ENCODE results near the gene KLRF2.

GRCh38 chr12:8709297-8710024, 11.7 kb downstream of the RIMKLB start:
- PRO-cap, result no peak

DNA sequence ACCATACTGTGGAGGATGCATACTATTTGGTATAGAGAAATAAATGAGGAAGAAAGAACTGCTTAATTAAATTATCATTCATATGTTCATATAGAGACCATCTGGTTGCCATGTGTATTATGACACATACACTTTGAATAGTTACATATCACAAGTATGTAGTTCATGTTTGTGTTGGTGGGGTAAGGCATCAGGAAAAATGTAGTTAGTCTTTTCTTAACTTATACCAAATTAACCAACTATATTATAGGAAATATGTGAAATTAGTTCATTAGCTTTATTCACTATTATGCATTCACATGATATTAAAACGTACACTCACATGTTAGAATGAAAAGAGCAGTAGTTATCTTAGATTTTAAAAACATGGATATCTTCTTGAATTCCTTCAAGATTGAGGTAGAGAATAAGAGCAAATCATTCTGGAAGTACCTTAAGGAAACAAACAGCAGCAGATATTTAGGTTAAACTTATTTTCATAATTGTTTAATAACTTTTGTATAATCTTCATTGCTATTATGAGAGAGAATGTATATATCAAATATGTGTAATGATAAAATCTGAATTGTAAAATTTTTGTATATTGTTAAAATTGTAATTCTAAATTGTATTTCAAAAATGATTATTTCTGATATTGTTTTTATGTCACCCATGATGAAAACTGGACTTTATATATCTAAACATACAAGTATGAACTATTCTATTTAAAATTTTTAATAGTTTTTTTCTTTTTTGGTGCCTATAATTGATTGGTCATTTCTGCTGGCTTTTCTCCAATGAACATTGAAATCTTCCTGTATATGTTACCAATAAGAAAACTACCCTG, 46.3 kb upstream of the A2ML1 start:
- PRO-cap, result no peak

GRCh38 chr12:8780106-8780471, 42.3 kb upstream of the A2ML1 start:
- PRO-cap, result no peak

DNA sequence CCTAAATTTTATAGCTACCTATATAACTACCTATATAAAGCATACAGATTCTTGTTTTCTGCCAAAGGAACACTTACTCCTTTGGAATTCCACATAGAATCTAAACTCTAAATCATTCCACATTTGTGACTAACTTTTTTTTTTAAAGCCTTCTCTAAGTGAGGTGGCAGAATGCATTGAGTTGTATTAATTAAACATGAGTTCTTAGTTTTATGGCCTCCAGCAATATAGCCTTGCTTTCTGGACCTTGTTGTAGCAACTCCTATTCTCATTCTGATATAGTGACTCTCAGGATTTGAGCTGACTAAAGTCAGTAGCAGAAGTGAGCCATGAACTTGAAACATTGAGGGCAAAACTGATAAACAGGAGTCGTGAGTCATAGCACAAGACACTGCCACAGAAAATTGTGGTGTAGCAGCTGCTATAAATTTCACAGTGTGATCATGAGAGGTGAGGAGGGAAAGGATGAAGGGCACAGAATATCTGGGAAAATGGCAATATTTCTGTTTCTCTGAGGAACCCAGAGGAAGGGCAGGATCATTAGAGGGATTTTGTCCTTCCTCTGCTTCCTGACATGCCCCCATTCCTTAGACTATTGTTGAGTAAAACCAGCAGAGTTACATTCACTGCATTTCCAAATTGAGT, 7.3 kb downstream of the KLRG1 start:
- PRO-cap, result no peak

DNA sequence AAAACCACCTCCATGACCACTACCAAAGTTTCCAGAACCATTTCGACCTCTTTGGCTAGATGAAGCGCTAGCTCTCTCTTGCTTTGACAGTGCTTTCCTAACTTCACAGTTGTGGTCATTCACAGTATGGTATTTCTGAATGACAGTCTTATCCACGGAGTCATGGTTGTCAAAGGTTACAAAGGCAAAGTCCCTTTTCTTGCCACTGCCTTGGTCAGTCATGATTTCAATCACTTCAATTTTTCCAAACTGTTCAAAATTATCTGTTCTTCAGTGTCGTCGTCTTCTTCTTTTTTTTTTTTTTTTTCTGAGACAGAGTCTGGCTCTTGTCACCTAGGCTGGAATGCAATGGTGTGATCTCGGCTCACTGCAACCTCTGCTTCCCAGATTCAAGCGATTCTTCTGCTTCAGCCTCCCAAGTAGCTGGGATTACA, 38.5 kb downstream of the KLRG1 start:
- PRO-cap, result unidirectional peak, minus-strand start at position 296 of the sequence

GRCh38 chr12:9065357-9065504, 50.5 kb downstream of the A2M start:
- PRO-cap, result no peak

DNA sequence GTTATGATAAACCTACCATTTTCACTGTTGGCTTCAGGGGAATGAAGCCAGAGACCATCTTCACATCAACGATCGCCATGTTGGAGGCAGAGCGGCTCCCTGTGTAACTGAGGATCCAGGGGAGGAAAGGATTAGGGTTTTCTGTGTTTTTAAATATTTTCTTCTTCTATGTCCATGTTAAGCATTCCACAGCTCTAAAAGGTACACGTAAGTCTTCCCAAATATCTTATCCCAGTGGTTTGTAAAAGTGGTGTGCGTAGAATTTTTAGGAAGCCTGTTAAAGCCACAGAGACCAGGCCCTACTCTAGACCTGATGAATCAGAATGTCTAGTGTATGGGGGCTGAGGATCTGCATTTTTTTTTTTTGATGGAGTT, 45.3 kb downstream of the A2M start:
- PRO-cap, result no peak

GRCh38 chr12:9169887-9170612, 38.1 kb downstream of the PZP start:
- PRO-cap, result no peak

GRCh38 chr12:9293510-9293853, 85.3 kb upstream of the PZP start:
- PRO-cap, result no peak

DNA sequence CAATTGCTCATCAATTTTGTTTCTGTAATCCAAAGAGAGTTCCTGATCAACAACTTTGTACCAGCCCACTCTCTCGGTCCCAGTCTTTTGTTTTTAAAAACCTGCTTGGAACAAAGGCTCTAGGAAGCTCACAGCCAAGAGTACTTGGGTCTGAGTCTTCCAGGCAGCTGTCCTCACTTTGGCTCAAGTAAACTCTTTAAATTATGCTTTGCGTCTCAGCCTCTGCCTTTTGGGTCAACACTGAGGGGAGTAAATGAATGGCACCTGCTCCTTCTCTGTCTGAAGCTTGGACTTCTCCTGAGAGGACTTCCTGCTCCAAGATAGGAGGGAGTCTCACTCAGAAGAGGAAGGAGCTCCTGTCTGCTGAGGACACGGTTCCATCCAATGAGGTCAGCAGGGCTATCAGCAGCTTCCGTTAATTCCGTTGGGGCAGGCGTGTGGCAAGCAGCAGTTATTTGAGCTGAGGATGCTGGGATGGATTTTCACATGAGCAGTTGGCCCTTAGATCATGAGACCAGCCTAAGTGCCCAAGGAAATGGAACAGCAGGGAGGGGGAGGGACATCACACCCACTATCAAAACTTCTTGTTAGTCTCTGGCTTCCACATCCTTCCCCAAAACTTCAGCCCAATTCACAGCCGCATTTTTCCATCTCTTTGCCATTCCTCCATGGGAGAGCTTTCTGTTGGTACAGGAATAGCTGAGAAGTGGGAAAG, 158.9 kb upstream of the PZP start:
- PRO-cap, result no peak

GRCh38 chr12:9647787-9648780, 21.4 kb upstream of the CLEC2D start:
- PRO-cap, result bidirectional peak, plus-strand start at chr12:9648125, minus-strand start at chr12:9647988; bidirectional peak, plus-strand start at chr12:9648300, minus-strand start at chr12:9648311; bidirectional peak, plus-strand start at chr12:9648546, minus-strand start at chr12:9648448

DNA sequence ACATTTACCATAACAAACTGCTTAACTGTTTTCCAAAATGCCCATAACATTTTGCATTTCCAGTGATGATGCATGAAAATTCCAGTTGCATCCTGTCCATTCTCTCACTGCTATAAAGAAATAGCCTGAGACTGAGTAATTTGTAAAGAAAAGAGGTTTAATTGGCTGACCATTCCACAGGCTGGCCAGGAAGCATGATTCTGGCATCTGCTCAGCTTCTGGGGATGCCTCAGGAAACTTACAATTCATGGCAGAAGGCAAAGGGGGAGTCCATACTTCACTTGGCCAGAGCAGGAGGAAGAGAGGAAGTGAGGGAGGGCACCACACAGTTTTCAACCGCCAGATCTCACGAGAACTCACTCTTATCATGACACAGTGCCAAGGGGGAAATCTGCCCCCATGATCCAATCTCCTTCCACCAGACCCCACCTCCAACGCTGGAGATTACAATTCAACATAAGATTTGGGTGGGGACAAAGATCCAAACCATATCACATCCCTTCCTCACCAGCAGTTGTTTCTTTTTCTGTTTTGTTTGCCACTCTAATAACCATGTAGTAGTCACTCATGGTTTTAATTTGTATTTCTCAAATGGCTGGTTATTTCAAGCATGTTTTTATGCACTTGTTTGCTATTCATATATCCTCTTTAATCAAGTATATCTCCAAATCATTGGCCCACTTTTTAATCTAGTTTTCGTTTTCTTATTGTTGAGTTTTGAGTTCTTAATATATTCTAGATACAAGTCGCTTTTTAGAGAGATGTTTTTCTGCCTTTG, 18.1 kb upstream of the CLEC2D start:
- PRO-cap, result bidirectional peak, plus-strand start at position 517 of the sequence, minus-strand start at position 305 of the sequence

DNA sequence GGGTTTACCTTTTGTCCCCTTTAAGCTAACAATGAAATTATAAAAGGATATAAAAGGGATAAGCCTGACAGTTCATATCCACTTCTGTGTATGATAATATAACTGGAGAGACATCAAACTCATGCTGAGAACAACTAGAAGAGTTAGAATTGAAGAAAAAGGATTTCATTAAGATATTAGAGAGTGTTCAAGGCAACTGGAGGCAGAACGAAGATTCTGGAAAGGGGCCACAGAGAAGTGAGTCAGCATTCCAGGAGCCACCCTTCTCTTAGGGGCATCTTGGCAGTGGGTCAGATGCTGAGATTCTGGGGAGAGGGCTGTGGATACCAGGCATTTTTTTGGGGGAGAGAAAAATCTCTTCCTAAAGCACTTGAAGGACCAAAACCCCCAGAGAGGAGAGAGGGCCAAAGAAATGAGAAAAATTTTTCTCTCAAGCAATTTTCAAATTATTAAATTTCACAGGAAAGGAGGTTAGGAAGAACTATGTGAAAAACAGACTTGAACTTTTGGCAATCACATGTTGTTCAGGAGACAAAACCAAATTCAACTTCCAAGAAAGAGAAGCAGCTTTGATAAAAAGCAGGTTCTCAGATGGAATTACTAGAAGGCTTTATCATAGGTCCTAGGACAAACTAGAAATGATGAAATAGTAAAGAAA, 1.3 kb upstream of the CLEC2D start:
- PRO-cap, result no peak

- PRO-cap, result no peak
Measured at GRCh38 chr12:9731286-9731787, 29.4 kb downstream of the CD69 start.

- PRO-cap, result no peak
Measured at GRCh38 chr12:9742683-9743140, 18.0 kb downstream of the CD69 start.

DNA sequence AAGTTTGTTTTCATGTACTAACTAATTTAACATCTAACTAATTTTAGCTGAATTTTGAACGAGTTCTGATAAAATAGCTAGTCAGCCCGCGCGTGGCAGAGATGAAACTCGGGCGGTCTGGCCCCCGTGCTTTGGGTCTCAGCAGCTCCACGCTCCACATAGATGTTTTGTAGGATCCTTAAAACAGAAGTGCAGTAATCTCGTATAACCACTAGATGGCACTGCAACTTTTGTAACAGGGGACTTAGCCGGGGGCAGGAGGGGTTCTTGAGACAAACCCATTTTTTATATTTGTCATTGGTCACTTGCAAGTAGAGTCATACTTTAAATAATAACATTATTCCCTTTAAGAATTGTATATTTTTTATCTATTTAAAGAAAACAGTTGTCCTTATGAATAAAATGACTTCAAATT, 10.0 kb downstream of the CD69 start:
- PRO-cap, result no peak

- PRO-cap, result no peak
Measured at GRCh38 chr12:9754890-9755796, 5.6 kb downstream of the CD69 start.

- PRO-cap, result no peak
Measured at GRCh38 chr12:9881212-9881768, at the start of gene KLRF2. KLRF2 (plus strand) TSS chr12:9881489.

DNA sequence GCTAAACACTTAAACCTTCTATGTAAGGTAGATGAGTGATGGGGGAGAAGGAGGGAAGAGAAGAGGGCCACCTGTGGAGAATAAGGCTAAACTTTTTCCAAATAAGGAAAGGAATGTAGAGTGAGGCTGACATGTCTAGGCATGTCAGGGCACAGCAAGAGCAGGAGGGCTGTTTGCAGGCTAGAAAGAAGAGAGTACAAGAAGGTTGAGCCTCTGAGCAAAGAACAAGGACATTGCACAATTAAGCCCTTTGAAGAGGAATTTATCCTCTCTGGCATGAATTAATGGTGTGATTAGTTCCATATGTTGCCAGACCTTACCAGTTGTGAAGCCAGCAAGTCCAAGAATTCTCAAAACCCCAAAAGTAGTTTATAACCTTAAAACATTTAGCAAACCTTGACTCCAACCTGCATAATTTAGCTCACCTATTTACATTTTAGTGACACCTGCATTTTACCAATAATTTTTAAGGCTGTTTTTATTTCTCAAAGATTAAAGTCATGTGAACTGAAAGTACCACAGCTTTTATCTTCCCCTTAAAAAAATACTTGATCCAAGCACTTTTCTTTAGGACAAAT, 20.9 kb downstream of the CLEC2A start:
- PRO-cap, result no peak

DNA sequence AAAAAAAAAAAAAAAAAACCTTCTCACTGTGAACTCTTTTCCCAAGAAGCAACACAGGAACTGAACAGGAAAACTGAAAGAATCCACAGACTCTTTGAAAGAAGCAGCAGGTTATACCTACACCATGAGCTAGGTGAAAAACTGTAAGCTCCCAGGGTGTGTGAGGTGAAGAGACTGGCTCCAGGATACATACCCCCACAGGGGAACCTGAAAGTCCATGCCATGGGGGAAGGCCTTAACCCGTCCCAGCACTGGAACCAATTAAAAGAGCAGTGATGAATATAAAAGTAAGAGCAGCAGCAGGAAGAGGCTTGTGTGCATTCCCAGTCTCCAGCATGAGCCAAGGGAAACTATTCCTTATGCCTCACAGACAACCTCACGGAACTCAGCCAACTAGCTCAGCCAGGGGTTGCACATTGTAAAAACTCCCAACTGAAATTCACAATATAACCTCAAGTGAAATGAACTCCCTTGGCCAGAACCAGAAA, 2.0 kb upstream of the CLEC1A start:
- PRO-cap, result no peak